ENCODE measurements around a stretch of chr16.

GRCh38 chr16:85628903-85629852, 16.1 kb downstream of the GSE1 start:
- PRO-cap, result no peak
- RAMPAGE, long total RNA, result no peak

DNA sequence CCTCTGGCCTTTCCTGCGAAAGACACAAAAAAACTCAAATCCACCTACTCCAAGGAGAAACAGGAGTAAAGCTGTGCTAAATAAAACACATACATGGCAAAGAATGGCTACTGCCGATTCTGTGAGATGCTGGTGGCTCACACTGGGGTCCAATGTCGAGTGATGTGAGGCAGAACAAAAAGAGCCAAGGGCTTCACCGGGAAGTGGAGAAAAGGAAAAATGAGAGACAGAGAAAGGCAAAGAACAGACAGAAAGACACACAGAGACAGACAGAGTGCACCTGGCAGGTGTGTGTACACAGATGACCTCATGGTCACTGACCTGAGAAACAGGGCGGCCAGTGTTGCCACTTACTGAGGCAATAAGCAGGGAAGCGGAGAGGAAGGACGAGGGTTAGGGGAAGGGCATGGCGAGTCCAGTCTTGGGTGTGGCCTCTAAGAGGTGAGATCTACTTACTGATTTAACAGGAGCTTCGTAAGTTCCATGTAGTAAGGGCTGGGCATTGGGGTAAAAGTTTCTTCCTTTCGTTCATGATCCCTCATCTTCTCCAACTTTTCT, 7.5 kb downstream of the GINS2 start:
- PRO-cap, result no peak
- RAMPAGE, long total RNA, result no peak

DNA sequence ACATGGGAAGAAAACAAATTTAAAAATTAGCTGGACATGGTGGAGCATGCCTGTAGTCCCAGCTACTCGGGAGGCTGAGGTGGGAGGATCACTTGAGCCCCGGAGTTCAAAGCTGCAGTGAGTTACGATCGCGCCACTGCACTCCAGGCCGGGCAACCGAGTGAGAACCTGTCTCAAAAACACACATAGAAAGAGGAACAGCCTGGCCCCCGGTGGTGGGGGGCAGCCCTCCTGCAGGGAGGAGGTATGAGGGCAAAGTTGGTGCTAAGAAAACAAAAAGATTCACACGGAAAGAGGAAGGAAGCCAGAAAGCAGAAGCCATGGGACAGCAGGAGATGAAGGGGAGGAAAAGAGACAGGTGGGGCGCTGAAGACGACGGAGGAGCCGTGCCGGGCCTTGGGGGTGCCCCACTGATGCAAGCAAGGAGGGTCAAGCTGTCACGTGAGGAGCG, 8.2 kb upstream of the C16orf74 start:
- PRO-cap, result no peak
- RAMPAGE, long total RNA, result no peak

- PRO-cap, result no peak
- RAMPAGE, long total RNA, result no peak
Observed at GRCh38 chr16:85832607-85833114, 33.2 kb downstream of the COX4I1 start.

GRCh38 chr16:85944887-85945688, 46.1 kb downstream of the IRF8 start:
- PRO-cap, result no peak
- RAMPAGE, long total RNA, result no peak

GRCh38 chr16:85947543-85948335, 48.8 kb downstream of the IRF8 start:
- PRO-cap, result no peak
- RAMPAGE, long total RNA, result no peak

DNA sequence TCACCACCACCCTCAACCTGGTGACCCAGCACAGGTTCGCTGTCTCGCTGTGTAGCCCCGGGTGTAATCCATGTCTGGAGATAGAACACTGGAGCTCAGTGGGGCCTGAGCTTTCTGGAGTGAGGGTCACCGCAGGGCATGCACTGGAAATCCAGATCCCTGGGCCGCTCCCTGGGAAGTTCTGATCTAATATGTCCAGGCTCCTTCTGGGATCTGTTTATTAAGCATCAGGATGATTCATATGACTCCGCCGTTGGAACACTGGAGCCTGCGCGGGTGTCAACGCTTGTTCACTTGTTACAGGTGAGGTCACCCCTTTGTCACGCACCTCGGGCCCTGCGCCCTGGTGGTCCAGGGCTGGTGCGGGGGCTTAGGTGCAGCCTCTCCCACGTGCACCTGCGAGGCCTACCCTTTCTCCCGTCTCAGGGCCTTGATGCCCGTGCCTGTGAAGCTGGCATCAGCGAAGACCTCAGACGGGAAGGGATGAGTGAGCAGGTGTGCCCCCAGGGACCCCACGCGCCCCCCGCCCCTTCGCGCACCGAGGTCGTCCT, 224.2 kb upstream of the FOXF1 start:
- PRO-cap, result no peak
- RAMPAGE, long total RNA, result no peak

DNA sequence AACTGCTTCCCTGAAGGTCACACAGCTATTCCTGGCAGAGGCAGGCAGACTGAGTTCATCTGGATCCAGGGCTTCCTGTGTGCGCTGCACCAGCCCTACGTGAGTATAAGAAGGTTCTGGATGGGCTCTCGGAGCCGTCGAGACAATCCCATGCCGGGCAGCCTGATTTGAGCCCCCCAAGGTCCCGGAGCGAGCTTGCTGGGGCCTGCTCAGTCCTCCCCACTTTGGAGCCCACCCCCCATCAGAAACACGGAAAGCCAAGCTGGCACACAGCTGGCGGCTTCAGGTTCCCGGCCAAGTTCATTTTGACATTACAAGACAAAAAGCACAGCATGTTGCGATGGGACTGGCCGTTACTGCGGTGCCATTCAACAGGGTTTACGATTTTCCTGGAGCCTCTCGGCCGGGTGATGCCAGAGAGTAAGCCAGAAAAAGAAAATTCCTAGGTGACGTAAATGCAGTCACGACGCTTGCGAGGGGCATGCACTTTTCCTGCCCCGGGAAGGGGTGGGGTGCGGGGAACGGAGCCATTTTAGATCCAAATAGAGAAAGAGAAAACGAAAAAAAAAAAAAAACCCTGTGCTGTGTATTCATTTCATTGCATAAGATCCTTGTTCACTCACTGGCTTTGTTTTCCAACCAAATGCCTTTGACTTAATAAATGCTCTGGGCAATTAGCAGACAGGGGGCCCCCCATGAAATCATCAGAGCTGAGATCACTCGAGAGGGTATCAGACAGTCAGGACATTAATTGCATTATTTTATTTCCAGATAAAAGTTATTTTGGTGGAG, 167.0 kb upstream of the FOXF1 start:
- PRO-cap, result no peak
- RAMPAGE, long total RNA, result no peak

GRCh38 chr16:86345469-86346016, 164.8 kb upstream of the FOXF1 start:
- PRO-cap, result no peak
- RAMPAGE, long total RNA, result no peak

DNA sequence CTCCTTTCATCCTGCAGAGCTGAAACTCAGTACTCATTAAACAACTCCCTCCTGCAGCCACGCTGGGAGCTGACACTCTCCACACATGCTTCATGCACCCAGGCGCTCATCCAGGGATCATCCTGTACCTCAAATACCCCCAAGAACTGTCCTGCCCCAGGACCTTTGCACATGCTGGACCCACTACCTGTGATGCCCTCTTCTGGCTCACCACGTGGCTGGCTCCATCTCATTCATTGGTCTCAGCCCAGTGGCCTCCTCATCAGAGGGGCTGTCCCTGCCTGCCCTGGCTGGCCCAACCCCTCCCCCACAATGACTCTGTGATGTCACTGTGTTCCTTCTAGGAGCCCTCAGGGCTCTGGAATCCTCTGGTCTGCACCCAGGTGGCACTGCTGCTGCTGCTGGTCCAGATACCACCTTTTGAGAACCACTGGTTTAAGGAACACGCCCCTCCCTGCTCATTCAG, 160.9 kb upstream of the FOXF1 start:
- PRO-cap, result no peak
- RAMPAGE, long total RNA, result no peak

GRCh38 chr16:86383794-86384349, 126.5 kb upstream of the FOXF1 start:
- PRO-cap, result no peak
- RAMPAGE, long total RNA, result no peak

DNA sequence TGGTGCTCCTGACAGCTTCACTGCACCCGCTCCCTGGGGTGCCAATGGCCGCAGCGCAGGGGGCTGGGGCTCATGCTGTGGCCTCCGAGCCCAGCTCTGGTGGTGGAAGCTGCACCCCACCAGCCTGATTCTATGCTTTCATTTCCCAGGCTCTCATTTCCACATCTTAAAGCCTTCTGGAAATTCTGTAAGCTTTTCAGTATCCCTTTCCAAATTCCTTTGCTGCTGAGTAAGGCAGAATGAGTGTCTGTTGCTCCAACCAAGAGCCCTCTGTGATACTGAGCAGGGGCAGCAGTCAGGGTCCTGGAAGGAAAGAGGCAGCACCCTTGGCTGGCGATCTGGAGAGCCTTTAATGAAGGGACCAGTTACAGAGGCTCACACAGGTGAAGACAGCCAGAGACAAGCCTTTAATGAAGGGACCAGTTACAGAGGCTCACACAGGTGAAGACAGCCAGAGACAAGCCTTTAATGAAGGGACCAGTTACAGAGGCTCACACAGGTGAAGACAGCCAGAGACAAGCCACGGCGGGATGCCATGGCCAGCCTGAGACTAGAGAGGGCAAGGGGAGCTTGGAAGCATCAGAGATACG, 79.4 kb upstream of the FOXF1 start:
- PRO-cap, result no peak
- RAMPAGE, long total RNA, result no peak

- PRO-cap, result no peak
- RAMPAGE, long total RNA, result no peak
Observed at GRCh38 chr16:86495627-86496285, 14.6 kb upstream of the FOXF1 start.

DNA sequence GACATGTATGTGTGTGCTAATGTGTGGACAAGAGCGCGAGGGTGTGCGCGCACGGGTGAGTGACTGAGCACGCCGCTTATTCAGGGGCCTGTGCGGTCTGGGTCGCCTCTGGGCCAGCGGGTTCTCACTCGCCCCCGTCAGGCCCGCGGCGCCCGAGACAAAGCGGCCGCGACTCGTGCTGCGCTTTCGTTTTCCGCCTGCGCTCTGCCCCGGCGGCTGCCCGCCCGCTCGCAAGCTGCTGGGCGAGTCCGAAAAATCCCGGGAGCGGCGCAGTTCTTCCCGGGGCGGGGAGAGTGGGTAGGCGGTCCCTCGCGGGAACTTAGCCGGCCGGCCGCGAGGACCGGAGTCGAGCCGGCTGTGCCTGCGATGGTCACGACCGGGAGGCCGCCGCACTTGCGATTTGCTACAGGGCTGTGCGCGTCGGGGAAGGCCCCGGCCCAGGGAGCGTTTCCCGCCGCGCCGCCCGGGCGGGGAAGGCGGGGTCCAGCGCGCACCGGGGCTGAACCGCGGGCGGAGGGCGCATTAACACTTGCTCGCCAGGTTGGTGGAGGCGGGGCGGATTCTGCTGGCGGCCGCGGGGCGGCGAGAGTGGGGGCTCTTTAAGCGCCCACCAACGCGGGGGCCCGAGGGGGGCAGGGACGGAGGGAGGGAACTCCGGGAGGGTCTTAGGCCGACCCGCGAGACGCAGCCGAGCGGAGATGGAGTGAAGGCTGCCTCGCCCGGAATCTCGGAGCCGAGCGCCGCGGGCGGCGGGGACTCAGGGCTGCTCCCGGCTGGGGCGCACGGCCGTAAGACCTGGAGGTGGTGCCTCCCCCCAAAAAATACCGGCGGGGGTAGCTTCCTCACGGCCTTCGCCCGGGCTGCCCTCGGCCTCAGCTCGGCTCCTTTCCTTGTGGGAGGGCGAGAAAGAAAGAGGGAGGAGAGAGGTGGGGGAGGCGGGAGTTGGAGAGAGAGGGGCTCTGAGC, 688 bp upstream of the FOXF1 start:
- PRO-cap, result no peak
- RAMPAGE, long total RNA, result no peak

- PRO-cap, result no peak
- RAMPAGE, long total RNA, result no peak
Observed at GRCh38 chr16:86569934-86570285, 3.3 kb downstream of the FOXC2 start.

- PRO-cap, result no peak
- RAMPAGE, long total RNA, result no peak
Observed at GRCh38 chr16:86663895-86664312, 85.6 kb downstream of the FOXL1 start.

GRCh38 chr16:86761462-86762275, 183.3 kb downstream of the FOXL1 start:
- PRO-cap, result no peak
- RAMPAGE, long total RNA, result no peak

DNA sequence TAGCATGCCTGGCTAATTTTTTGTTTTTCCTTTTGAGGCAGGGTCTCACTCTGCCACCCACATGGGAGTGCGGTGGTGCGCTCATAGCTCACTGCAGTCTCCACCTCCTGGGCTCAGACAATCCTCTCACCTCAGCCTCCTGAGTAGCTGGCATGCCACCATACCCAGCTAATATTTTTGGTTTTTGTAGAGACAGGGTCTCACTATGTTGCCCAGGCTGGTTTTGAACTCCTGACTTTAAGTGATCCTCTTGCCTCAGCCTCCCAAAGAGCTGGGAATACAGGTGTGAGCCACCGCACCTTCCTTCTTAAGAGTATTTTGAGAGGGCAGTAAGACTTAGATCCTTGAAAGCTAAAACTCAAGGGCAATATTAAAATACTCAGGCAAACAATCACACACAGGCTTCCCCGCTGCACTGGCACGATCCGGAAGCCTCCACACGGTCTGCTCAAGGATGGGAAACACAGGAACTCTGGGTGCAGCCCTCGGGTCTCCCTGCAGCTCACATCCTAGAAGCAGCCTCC, 24.9 kb upstream of the C16orf95 start:
- PRO-cap, result no peak
- RAMPAGE, long total RNA, result no peak

DNA sequence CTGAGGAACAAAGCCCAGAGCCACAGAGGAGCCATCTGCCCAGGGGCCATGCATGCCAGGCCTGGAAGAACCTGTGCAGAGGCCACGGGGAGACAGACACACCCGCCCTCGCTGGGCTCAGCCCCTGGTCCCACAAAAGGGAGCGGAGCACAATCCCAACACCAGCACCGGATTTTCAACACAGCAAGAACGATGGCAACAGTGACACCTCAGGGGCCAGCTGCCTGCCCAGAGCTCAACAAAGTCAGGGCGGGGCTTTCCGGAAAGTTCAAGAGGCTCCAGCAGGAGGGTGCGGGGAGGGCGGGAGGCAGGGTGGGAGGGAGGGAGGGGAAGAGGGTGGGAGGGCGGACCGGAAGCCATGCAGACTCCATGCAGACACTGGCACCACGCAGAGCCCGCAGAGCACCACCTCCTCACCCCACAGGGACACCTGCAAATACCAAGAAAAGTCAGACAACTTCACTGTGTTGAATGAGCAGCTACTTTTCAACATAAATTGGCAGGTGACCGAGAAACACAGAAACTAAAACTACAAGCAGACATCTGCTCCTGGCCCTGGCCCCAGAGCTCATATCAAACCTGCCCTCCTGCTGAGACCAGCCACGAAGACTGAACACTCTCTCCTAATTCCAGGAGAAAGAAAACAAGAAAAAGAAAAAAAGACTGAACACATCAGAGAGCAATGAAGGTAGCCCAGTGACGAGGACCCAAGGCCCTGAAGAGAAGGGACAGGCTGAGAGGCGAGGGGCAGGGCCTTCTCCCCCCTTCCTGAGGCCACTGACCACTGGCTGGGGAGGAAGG, 28.0 kb upstream of the C16orf95 start:
- PRO-cap, result no peak
- RAMPAGE, long total RNA, result no peak

GRCh38 chr16:87402767-87403313, 10.7 kb downstream of the MAP1LC3B start:
- PRO-cap, result no peak
- RAMPAGE, long total RNA, result no peak